Hepatocyte (in vitro differentiated cells and primary cell): Measurements from ENCODE around the gene PICALM.

- RAMPAGE, long total RNA, result no peak
- RRBS, result no CpG with 5 or more reads among the region's 5 CpGs
Observed at GRCh38 chr11:79406390-79406719, 34.5 kb downstream of the TENM4 start.

- RAMPAGE, long total RNA, result no peak
- RRBS, result no CpG with 5 or more reads among the region's 19 CpGs
Observed at GRCh38 chr11:82155613-82156067, 578.0 kb downstream of the FAM181B start.

DNA sequence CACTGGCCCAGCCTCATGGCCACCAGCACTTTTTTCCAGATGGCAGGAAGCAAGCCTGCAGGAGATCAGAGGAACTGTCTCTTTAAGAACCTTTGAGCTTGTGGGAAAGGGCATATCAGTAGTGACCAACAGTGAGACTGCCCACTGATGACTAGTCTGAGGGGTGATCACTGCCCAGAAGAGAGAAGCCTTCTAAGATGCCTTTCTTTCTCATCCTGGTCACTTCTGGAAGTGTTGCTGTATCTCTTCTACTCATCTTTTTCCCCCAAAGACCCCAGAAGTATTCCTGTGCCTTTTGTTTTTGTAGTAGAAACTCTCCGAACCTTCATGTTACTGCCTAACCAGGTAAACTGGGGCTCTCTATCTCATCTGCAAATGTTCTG lies 125.1 kb upstream of the CCDC90B start:
- RAMPAGE, long total RNA, result no peak
- RRBS, result no CpG with 5 or more reads among the region's 1 CpG

GRCh38 chr11:83680882-83681352 lies 394.8 kb upstream of the CCDC90B start:
- RAMPAGE, long total RNA, result no peak
- RRBS, result no CpG with 5 or more reads among the region's 4 CpGs

GRCh38 chr11:83693171-83693967 lies 407.2 kb upstream of the CCDC90B start:
- RAMPAGE, long total RNA, result no peak
- RRBS, result no CpG with 5 or more reads among the region's 8 CpGs

GRCh38 chr11:84476466-84476914 lies 1150.7 kb downstream of the DLG2 start:
- RAMPAGE, long total RNA, result no peak

DNA sequence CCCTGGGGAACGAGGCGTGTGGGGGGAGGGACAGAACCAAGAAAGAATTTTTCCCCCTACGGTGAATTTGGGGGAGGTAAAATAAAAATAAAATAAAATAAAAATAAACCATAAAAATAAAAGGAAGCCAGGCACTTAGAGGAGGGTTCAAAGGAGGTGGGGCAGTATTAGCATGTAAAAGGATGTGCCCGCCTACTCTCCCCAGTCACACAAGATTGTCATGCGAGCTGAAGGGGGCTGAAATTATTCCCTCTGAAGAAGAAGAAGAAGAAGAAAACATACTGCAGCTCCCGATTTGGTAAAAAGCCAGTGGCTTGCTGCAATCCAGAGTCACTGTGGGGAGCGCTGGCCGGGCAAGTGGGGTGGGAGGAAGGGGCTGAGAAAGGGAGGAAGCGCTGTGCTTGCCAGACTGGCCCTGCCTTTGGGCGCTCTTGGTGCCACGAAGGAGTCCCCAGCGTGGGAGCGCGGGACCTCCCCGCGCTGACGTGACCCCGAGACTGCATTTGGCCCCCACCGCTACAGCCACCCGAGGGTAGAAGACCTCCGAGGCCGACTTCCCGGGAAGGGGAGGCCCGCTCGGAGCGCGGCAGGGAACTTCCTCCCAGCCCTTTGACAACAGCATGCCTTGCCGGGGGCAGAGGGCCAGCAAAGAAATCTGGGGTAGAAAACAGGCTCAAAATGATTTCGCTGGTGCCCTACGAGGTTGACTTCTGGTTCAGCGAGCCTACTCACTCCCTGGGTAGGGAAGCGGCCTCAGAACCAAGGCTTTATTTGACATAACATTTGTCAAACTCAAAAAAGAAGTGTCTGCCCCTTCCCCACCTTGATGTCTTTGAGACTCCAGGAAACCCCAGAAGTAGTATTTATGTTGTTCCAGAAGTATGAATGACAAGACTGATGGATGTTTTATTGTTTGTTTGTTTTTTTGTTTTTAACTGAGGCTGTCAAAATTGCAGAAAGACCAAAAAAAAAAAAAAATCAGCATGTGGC lies 906.3 kb downstream of the DLG2 start:
- RAMPAGE, long total RNA, result no peak
- RRBS, result 3% methylated on average over 6 of the region's 32 CpGs

DNA sequence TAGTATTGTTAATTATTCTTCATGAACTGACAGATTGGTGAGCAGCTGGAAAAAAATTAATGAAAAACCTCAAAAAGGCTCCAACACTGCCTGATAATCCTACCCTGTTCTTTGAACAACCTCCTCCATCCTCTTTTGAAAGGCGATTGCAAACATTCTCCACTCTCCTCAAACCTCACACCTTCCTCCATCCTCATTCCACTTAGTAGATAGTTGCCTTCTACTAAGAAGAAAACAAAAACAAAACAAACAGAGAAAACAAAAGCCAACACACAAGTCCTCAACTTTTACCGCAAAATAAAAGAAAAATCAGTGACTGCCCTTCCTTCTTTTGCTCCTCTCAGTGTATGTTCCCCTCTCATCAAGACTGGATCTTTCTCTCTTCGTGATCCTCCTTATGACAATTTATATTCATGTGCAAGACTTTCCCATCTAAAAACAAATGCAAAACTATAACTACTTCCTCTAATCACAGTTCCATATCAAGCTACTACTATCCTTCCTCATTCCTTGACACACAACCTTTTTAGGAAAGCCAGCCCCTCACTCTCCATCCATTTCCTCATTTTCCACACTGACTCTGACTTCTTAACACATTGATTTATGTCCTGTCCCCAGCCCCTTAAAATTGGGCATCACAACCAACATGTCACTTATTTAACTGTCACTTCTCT lies 696.6 kb downstream of the DLG2 start:
- RAMPAGE, long total RNA, result no peak
- RRBS, result no CpG with 5 or more reads among the region's 3 CpGs

DNA sequence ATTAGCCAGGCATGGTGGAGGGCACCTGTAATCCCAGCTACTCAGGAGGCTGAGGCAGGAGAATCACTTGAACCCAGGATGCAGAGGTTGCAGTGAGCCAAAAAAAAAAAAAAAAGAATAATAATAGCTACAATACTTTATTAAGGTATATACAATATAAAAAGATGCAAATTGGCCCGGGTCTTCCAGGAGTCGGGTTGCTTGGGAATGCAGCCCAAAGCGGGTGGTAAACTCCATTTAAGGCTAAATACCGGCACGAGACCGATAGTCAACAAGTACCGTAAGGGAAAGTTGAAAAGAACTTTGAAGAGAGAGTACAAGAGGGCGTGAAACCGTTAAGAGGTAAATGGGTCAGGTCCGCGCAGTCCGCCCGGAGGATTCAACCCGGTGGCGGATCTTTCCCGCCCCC lies 143.3 kb downstream of the DLG2 start:
- RAMPAGE, long total RNA, result no peak
- RRBS, result 34% methylated on average over 11 of the region's 16 CpGs

GRCh38 chr11:85507783-85508332 lies 119.3 kb downstream of the DLG2 start:
- RAMPAGE, long total RNA, result no peak
- RRBS, result no CpG with 5 or more reads among the region's 5 CpGs

- RAMPAGE, long total RNA, result no peak
- RRBS, result no CpG with 5 or more reads among the region's 1 CpG
Observed at GRCh38 chr11:85680793-85681399, 5.1 kb downstream of the CCDC89 start.

GRCh38 chr11:85963204-85963975 lies 105.5 kb downstream of the PICALM start:
- RAMPAGE, long total RNA, result no peak
- RRBS, result no CpG with 5 or more reads among the region's 6 CpGs

DNA sequence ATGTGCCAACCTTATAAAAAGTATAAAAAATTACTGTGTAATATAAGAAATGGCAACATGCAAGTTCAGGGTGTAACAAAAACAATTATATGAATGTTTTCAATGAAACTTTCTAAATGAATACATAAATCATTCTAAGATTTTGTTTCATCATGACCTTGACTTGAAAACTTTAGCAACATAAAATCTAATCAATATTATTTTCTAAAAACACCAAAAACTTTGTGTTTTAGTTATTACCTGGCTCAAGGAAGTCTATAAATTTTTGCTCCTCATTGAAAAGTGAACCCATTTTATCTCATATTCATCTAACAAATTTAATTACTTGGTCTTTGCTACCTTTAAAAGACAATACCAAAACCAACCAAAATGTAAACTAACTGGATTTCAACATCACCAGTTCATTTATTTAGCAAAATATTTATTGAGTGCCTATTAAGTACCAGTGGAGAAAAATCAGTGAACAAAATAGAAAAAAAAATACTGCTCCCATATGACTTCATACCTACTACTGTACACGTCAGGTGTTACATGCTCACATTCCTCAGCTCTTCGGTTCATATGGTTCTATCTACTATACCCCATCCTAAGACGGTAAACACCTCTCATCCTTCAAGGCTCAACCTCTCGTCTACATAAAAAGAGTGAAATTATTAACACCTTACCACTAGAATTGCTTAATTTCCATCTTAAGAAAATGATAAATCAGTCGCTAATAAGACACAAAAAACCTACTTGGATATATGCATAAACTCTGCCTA lies 45.8 kb downstream of the PICALM start:
- RAMPAGE, long total RNA, result no peak
- RRBS, result no CpG with 5 or more reads among the region's 5 CpGs

- RAMPAGE, long total RNA, result no peak
- RRBS, result 1% methylated on average over 40 of the region's 68 CpGs
Observed at GRCh38 chr11:86068607-86069316, at the start of gene PICALM. TSS of gene PICALM (minus strand) at chr11:86069084.

- RAMPAGE, long total RNA, result no peak
- RRBS, result no CpG with 5 or more reads among the region's 1 CpG
Observed at GRCh38 chr11:86177228-86177683, 67.3 kb upstream of the EED start.

DNA sequence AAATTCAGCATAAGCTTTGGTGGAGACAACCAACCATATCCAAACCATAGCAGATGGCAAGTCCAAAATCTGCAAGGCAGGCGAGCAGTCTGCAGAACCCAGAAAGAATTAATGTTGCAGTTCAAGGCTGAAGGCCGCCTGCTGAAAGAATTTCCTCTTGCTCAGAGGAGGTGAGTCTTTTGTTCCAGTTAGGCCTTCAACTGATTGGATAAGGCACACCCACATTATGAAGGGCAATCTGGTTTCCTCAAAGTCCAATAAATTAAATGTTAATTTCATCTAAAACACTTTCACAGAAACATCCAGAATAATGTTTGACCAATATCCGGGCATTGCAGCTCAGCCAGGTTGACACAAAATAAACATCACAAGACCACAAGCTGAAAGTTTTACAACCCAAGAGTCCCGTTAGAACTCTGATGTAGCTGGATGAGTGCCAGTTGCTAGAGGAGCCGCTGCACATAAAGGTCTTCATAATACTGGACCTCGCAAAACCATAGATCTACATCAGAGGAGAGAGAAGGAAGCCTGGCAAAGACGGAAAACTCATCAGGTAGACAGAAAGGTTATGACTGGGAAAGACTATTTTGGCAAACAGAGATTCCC lies 64.9 kb upstream of the EED start:
- RAMPAGE, long total RNA, result no peak
- RRBS, result no CpG with 5 or more reads among the region's 7 CpGs

DNA sequence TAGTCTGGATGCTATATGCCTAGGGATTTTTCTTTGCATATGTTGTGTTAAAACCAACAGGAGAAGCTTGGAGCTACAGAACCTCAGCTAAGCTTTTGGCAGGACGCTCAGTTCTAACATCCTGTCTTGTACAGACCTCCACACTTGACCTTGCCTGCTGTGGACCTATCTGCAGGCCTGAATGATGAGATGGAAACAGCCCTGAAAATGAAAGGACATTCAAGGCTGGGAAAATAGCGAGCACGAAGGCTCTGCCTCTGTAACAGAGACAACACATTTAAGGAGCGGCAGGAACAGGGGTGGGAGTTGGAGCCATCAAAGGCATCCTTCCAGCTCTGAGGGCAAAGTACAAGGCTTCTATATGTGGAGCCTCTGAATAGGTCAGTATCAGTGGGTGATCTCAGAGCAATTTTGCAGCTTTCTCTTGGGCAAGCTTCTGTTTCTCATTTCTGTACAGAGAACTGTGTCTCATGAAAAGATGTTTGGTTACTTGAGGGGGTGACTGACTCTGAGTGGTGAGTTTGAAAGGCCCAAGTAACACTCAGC lies 101.4 kb downstream of the CCDC81 start:
- RAMPAGE, long total RNA, result no peak
- RRBS, result no CpG with 5 or more reads among the region's 4 CpGs

- RAMPAGE, long total RNA, result no peak
- RRBS, result no CpG with 5 or more reads among the region's 5 CpGs
Observed at GRCh38 chr11:86484218-86484836, 109.6 kb downstream of the CCDC81 start.

GRCh38 chr11:86486578-86486931 lies 111.9 kb downstream of the CCDC81 start:
- RAMPAGE, long total RNA, result no peak
- RRBS, result no CpG with 5 or more reads among the region's 5 CpGs

DNA sequence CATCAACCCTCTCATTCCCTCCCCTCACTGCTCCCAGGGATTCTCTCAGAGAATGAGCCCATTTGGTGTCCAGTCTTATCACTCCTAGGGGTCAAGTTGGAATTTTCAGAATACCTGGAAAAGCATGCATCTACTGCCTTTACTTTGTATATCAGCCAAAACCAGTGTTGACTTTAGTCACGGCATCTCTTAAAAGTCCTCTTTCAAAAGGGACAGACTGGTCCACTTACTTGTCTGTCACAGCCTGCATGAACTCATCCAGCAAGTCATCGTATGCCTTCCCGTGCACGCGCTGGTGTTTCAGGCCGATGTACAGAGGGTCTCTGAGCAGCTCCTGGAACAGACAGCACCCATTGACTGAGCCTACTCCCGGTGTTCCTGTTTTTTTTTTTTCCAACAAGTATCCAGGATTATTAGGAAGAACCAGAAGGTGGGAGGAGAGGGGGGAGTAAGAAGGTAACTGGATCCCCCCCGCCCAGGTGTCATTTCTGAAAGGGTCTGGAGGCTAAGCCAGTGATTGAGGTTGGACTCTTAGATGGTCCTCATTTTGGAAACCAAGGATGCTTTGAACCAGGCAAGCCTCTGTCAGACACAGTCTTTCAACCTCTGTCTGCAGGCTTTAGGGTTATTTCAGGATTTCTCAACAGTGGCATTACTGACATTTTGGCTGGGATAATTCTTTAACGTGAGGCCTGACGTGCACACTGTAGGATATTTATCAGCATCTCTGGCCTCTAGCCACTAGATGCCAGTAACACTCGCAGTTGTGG lies 112.6 kb downstream of the CCDC81 start:
- RAMPAGE, long total RNA, result no peak
- RRBS, result no CpG with 5 or more reads among the region's 11 CpGs